Fallopian tube (tissue), 1 donor: ENCODE data around the genes YTHDF1 and PTK6.

DNA sequence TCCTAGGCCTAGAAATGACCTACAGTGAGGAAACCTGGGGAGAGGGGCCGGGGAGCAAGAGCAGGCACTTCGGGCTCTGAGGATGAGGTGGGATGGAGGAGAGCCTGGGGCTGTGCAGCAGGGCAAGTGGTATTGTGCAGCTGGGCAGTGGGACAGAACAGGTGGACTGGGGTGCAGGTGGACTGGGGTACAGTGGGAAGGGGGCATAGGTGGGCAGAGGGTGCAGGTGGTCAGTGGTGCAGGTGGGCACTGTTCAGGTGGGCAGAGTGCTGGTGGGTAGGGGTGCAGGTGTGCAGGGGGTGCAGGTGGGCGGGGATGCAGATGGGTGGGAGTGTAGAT, 20.6 kb downstream of the BHLHE23 start:
- PRO-cap = no peak

DNA sequence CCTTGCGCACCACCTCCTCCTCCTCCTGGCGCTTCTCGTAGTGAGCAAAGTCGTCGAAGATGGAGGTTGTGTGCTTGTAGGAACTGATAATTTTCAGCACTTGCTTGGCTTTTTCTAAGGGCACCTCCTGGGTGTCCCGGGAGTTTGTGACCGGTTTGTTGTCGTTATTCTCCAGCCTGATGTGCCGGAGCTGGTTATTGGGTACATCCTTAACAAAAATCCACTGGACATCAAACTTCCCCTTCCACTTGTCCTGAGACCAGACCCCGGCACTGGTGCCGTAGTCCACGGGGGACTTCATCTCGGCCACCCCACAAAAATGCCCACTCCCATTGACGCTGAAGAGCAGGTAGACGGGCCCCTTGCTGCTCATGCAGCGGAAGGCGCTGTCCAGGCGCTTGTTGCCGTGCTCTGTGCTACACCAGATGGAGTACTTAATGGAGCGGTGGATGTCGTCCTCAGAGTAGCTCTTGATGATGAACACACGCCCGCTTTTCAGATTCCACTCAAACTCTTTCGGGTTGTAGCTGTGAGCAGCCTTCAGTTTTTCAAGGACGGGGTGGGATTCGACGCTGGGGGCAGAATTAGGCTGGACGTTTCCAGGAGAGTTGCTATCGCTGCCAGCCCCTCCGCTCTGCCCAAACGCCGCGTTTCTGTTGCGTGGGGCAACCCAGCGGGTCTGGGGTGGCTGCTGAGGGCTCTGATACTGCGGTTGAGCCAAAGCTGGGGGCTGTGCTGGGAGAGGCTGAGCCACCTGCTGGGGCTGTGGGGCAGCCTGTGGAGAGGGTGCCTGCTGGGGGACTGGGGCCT, 13.4 kb downstream of the YTHDF1 start:
- PRO-cap = no peak

DNA sequence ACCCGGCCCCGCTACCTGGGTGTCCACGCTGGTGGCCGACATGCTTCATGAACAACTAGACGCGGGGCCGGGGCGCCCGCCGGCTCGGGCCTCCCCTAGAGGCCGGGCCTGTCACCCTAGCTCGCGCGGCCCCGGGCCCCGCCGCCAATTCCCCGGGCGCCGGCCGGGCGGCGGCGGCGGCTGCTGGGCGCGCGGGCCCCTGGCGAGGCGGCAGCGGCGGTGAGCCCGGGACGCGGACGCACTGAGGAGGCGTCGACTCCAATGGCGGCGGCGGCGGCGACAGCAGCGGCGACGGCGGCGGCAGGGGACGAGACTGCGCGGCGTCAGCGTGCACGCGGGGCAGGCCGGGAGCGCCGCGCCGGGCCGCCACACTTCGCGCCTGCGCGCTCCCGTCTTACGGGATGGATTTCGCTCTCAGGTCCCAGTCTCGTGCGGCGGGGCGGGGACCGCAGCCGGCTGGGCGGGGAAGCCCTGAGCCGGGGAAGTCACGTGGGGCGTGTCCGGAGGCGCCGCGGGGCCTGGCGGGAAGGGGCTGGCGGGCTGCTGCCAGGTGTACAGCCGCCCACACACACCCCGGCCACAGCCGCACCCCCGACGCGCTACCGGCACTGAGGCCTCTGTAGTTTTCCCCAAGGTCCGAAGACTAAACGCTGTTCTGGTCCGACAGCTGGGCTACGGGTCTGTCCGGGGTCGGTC, at the start of gene YTHDF1:
TSS of gene YTHDF1 (minus strand) at position 281 of the 696 bp plus-strand sequence.
- PRO-cap = bidirectional peak, plus-strand start at position 580 of the sequence, minus-strand start at position 315 of the sequence

DNA sequence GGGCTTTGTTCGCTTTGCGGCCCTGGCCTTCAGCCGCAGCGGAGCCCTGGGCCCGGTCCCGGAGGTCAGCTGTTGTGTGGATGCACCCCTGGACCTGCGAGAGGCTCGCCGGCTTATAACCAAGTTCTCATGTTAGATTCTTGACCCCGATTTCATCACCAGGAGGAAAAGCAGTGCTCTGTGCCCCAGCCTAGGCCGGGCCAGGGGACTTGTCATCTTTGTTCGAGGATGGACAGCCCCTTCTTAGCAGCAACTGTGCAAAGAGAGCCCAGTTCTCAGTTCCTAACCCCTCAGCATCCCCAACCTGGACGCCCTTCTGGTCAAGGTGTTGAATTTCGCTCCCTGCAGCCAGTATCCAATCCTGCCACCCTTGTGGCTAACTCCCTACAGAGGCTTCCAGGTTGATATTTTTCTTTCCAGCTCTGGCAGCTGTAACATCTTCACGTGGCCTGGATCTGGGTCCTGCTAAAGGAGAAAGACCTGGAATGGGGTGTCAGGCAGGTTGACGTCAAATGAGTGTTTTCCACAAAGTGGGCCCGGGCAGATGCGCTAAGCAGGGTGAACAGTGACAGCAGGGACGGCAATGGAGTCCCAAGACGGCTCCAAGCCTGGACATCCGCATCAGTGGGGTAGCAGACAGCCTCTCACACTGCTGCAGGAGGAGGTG, 843 bp upstream of the YTHDF1 start:
- PRO-cap = no peak

DNA sequence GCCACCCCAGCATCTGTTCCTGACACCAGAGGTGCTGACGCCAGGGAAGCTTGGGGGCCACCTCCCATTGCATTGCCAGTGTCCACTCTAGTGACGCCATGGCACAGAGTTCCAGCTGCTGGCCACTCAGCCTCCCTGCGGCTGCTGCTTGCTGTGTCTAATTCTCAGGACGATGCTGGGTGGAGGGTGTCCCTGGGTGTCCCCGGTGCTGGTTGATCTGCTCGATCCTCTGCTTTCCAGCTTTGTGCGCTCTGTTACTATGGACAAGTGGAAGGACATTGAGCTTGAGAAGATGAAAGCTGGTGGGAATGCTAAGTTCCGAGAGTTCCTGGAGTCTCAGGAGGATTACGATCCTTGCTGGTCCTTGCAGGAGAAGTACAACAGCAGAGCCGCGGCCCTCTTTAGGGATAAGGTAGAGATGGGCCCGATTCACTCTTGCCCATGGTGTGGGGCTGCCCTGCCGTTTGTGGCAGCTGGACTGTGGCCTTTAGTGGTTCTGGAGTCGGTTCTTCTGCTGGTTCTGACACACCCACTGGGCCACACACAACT, 3.7 kb downstream of the ARFGAP1 start:
- PRO-cap = no peak

- PRO-cap = no peak
These were observed 28.3 kb downstream of the COL20A1 start for GRCh38 chr20:63321120-63321838.

- PRO-cap = no peak
These were observed 9.6 kb upstream of the CHRNA4 start for GRCh38 chr20:63370736-63371106.

DNA sequence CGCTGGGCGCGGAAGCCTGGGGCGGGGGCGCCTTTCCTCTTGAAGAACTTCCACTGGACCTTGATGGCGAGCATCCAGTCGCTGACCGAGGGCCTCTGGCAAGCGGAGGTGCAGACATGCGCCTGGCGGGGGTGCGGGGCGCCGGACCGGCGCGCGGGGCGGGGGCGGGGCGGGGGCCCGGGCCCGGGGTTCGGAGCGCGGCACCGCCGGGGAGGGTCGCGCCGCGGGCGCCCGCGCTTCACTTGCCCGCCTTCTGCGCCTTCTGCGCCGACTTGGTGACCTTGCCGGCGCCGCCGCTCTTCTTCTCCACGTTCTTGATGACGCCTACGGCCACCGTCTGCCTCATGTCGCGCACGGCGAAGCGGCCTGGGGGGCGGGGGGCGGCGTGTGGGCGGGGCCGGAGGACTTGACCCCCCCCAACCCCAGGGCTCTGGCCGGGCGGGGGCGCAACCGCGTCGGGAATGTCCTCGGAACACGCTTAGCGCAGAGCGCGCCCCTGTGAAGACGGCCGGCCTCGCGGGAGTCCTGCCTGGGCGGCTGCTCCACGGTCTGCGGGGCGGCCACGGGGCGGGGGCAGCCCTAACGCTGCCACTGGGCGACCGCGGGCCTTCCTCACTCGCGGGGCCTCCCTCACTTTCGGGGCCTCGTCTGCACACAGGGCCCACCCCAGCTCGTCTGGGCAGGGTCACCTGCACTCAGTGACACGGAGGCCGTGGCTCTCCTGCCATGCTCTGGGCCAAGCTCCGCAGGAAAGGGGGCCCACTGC, 10.6 kb downstream of the EEF1A2 start:
- PRO-cap = no peak

GRCh38 chr20:63537140-63537628, at the start of gene PTK6:
Gene PTK6, minus strand, starts transcription at chr20:63537376.
- PRO-cap = no peak

GRCh38 chr20:63554328-63555080, 545 bp downstream of the FNDC11 start:
- PRO-cap = unidirectional peak, minus-strand start at chr20:63554803

DNA sequence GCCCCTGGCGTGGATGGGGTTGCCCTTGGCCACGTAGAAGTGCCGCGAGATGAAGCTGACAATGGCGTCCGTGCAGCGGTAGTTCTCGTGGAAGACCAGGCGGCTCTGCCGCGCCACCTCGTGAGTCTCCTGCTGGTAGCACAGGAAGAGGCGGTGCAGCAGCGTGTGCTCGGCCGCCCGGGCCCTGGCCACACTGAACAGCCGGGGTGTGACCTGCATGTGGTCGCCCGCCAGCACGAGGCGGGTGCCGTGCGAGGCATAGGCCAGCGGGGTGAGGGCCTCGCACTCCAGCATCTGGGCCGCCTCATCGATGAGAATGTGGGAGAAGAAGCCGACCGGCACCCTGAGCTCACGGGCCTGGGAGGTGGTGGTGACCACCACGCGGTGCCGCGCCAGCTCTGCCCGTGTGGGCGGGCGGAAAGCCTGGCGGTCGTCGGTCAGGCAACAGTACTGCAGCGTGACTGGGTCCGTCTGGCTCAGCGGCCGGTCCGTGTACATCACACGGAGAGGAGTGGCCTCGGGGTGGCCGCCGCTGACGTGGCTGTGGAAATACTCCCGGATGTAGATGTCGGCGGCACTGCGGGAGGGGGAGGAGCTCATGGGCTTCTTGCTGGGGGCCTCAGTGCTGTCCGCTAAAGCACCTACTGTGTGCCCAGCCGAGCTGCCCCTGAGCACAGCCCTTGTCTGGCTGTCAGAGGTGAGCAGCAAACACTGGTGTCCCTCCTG, 6.8 kb downstream of the HELZ2 start:
- PRO-cap = no peak

GRCh38 chr20:63572804-63573174, 1.2 kb downstream of the HELZ2 start:
- PRO-cap = no peak

DNA sequence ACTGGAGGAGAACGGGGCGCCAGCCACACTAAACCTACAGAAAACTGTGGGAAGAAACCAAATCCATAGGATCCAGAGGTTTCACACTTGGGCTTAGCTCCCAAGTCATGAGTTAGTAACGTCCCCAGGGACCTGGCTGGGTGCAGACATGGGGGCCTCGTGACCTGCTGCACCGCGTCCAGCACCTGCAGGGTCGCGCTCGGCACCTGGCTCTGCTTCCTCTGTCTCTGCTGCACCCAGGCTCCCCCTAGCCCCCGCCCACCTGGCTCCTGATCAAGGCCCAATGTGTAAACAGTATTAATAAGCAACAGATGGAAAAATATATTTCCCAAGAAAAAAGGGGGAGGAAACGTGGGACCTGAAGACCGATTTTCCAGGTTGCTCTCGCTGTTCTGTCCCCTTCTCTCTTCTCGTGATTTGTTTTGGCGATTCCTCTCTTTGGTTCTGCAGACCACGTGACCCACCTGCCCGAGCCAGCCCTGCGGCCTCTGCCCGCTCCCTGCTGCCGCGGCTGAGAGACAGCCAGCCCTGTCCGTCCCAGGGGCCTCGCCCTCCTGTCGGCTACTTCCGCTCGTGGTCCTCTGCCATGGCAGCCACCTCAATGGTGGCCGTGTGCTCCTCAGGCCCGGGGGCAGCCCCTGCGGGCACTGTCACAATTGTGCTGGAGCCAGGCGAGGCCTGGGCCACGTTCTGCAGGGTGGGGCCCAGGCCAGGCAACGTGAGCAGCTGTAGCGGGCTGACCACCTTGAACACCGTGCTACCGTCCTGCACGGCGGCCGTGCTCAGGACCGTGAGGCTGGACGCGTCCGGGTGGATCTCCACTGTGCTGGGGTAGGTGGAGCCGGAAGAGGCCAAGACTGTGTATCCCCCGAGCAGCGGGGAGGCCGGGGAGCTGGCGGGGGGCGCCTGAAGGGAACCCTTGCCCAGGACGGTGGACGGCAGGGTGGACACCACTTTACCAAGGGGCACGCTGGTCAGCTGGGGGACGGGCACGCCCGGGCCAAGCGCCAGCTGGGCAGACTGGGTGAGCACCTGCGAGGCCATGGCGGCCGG, 15.8 kb upstream of the HELZ2 start:
- PRO-cap = no peak

DNA sequence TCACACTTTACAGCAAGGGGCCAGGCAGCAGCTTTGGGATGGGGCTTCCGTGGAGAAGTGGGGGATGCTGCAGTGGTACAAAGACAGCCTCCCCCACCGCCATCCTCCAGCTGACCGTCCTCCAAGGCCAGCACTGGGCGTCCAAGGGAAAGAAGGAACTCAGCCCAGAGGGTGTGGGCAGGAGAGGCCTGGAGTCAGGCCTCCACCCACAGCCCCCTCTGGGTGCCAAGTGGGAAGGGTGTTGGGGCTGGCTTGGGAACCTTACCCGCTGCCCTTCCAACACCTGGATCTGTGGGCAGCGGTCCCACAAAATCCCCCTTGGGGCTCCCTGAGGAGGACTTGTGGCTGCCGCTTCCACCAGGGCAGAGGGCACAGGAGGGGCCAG, 13.1 kb downstream of the STMN3 start:
- PRO-cap = no peak

- PRO-cap = no peak
These were observed 1.0 kb upstream of the TNFRSF6B start for GRCh38 chr20:63695179-63696112.

GRCh38 chr20:63734073-63734930, 2.2 kb upstream of the LIME1 start:
- PRO-cap = no peak

- PRO-cap = no peak
These were observed 34.8 kb downstream of the SLC2A4RG start for GRCh38 chr20:63774308-63774772.

DNA sequence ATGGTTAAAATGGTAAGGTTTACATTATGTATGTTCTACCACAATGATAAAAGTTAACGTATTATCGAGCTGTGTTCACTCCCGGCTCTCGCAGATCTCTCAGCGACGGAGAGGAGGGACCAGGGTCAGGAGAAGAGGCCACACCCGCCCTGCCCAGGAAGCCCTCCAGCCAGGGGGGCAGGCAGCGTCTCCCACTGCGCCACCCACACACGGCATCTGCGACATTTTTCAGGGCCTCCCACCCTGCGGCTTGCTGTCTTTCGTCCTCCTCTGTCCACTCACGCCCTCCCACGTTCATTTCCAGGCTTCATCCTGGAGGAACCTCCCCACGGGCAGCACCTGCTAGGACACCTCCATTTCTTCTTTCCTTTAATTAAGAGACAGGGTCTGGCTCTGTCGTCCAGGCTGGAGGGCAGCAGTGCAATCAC, 43.3 kb downstream of the ZBTB46 start:
- PRO-cap = no peak

DNA sequence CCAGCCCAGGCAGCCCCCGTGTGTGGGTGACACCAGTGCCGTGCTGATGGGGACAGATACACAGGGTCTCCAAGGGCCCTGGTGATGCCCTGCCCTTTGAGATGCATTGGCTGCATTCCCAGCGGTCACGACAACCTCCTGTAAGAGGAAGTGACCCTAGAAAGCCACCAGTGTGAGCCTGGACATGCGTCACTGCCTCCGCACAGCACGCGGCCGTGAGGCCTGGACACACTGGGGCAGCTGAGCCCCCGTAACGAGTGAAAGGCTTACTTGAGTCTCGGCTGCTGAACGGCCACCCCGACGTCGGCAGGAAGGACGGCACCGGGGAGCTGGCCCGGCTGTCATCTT, 41.5 kb downstream of the ZBTB46 start:
- PRO-cap = no peak

DNA sequence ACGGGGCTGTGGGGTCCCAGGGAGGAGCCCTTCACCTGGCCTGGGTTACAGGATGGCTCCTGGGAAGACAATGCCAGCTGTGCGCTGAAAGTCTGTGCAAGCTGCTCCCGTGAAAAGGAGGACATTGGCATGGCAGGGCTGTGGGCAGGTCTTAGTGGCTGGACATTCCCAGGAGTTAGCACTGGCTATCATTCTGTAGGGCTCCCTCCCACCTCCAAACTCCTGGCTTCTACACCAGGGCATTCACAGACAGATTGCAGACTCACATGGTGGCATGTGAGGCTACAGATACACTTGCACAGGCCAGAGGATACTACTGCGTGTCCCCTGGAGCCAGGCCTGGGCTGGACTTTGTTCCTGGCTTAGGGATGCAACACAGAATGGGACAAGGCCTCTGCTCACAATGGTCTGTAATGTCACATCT, 1.7 kb upstream of the TPD52L2 start:
- PRO-cap = no peak